Cardiac fibroblast (primary cell): ENCODE measurements around a stretch of chr15.

DNA sequence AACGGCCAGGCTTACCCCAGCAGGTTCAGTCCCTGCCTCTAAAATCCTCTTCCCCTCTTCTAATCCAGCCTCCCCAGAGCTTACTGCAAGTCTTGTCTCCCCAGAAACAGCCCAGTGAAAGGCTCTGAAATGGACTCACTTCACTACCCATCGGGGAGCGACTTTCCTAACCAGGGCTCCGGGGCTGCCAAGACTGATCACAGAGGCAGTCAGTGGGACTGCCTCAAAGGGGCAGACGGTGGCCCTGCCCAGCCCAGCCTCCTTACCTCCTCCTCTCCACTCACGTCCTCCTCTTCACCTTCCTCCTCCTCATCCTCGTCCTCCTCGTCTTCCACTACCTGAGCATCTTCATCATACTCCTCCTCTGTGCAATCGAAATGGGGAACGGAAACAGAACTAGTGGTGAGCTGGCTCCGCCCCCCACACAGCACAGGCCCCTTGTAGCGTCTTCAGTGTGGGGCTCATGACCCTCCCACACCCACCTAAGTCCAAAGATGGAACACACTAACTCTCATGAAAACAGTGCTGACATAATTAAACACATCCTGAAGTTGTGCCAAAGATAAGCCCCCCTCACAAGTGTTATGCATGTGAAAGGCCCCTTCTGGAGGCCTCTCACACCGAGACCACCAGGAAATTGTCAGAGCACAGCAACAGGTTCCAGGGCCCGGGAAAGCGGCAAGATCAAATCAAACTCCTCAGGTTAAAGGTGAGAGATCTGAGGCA is 37.8 kb downstream of the ANP32A start:
- RRBS: no CpG with 5 or more reads among the region's 15 CpGs

DNA sequence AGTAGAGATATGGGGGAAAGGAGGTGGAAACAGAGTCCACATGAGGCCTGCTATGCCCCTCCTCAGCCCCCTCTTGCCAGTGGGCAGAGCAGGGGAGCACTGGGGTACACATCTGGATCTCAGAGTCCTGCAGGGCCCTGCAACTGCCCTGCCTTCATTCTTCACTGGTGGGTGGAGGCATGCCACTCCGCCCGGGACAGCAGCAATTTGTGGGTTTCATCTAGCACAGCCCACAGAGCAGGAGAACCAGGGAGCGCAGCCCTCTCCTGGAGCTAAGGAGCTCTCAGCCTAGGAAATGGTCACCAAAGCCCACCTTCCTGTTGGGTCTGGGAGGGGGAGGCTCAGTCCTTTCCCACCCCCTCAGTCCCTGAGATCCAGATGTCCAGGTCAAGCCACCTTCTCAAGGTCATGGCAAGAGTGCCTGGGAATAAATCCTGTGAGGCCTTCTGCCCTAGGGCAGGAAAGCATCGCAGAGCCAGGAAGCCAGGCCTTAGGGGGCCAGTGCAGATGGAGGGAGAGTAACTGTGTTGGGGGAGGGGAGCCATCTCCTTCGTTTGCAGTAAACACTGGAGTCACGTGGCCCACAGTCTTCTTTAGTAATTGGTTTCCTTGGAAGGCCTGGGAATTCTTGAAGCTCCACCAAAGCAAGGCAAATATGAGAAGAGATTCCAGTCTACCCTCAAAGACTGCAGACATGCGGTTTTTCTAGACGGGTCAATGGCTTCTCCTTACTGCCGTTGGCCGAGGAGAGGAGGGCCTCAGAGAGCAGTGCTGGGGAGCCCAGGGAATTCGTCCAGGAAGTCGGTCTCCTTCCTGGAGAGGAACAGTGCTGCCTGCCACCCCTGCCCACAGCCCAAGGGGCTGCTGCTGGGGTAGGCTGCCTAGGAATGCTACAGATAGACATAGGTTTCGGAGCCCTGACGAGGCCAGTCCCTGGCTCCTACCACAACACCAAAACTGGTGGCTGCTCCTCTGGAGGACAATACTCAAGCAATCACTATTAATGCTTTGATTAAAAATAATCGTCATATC is 30.8 kb downstream of the ANP32A start:
- RRBS: no CpG with 5 or more reads among the region's 15 CpGs

- RRBS: 3% methylated on average over 11 of the region's 21 CpGs
Measured at GRCh38 chr15:68795220-68795857, 25.4 kb downstream of the ANP32A start.

- RRBS: 1% methylated on average over 40 of the region's 79 CpGs
Measured at GRCh38 chr15:68820954-68821710, 437 bp upstream of the ANP32A start.

- RRBS: no CpG with 5 or more reads among the region's 4 CpGs
Measured at GRCh38 chr15:69082549-69083173, 68.2 kb downstream of the NOX5 start.

- RRBS: no CpG with 5 or more reads among the region's 2 CpGs
Measured at GRCh38 chr15:69224465-69224897, 64.0 kb downstream of the GLCE start.

GRCh38 chr15:69456753-69457895 is 4.5 kb downstream of the RPLP1 start:
- RRBS: no CpG with 5 or more reads among the region's 14 CpGs

GRCh38 chr15:69482689-69483188 is 30.1 kb downstream of the RPLP1 start:
- RRBS: no CpG with 5 or more reads among the region's 4 CpGs

GRCh38 chr15:69561221-69561555 is 108.6 kb downstream of the RPLP1 start:
- RRBS: 59% methylated on average over 2 of the region's 10 CpGs

DNA sequence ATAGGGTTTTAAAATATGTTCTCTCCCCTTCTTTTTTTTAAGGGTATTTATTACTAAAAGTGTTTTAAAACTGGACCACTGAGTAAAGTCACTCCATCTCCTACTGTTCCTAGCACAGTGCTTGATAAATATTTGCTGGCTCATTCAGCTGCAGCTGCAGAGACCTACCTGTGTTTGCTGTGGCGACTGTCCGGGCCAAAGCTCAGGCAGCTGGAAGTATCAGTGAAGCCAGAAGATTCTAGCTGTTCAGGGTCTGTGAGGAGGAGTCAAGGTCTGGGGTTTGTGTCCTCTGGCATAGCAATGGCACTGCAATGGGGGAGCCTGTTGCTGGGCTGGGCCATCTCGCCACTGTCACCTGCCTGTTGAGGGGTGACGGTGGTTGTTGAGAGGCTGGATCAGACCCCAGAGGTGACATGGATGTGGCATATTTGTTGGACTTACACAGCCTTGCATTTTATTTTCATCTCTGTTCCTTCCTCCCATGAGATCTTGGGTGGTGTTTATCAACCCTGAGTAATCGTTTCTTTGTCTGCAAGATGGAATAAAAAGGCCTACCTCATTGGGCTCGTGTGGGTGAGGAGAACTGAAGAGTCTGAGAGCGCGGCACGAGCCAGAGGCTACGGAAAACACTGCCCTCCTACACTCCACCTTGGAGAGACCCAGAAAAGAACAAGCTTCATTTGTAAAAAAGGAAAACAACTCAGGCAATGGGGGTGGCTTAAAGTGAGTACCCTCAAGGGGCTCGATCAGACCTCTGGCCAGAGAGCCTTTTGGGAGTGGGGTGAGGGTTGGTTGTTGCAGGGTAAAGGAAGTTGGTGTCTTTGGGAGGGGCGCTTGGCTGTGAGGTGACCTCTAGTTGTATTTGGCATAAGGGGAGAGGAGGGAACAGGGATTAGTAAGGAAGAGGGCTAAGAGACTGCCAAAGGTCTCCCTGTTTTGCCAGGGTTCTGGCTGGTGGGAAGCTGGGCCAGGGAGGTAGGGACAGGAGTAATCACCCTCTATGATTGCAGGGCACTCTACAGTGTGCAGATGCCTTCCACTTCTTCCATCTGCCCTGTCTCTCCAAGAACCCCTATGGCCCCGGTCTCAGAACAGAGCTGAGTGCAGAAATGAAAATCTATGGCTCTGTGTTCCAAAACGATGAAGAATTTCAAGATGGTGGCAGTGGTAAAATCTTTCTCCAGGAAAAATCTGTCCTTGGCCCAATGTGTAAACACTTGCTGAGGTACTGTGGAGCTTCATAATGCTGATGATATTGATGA is 110.4 kb downstream of the RPLP1 start:
- RRBS: no CpG with 5 or more reads among the region's 14 CpGs

GRCh38 chr15:69666384-69667569 is 214.2 kb downstream of the RPLP1 start:
- RRBS: no CpG with 5 or more reads among the region's 28 CpGs

- RRBS: no CpG with 5 or more reads among the region's 7 CpGs
Measured at GRCh38 chr15:69755423-69756160, 303.0 kb downstream of the RPLP1 start.

DNA sequence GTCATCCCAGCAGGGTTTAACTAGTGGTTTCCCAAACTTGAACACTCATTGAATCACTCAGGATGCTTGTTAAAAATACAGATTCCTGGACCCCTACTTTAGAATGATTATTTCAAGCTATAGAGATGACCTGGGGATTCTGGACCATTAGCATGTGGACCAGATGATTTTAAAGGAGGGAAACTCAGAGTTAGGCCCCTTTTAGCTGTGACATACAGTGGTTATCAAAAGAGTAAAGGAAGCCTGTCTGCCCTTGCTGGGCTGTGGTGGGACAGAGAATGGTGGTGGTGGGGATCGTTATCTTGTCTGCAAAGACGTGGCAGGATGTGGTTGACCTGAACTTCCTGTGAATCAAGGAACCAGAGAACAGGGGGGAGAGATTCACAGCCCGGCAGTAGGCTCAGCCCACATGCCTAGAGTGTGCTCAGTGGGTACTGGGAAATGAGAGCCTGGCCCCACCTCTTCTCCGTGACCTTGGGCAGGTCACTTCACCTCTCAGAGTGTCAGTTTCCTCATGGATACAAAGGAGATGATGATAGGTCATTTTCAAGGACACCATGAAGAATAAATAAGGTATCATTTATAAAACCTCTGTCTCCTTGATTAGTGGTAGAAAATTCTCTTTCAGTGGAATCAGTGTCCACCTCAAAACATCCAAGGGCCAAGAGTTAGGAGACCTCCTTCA is 306.4 kb downstream of the RPLP1 start:
- RRBS: no CpG with 5 or more reads among the region's 4 CpGs

DNA sequence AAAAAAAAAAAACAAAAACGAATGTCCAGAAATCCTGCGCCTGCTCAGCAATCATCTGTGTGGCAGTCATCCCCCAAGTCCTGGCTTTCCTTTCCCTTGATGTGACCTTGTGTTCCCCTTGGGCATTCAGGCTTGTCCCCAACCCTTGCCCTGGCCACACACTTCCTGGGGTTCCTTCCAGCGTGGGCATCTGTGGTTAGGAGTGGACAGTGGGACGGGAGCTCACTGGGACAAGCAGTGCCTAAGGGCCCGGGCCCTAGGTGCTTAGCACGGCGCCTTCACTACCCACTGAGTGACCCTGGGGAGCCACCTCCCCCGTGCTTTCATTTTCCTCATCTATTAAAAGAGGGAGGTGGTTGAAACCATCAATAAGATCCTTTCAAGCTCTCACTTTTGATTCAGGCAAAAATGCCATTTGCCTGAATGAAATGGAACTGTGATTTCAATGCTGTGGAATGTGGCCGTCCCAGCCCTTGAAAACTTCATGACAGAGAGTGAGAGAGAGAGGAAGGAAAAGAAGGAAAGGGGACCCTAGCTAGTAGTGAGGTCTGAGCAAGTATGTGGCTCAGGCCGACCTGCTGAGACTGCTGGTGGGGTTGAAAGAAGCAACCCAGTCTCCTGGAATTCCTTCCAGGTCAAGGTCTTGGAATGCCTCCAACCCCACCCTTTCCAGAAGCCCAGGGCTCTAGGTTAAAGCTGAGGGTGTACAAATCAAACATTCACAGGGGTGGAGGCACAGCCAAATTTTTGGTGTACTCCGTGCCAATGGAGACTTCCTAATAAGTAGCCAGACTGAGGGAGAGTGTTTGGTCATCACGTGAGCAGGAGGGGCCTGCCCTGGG is 302.9 kb downstream of the TLE3 start:
- RRBS: no CpG with 5 or more reads among the region's 12 CpGs

- RRBS: no CpG with 5 or more reads among the region's 12 CpGs
Measured at GRCh38 chr15:70023606-70024280, 74.0 kb downstream of the TLE3 start.

GRCh38 chr15:70042405-70043147 is 55.1 kb downstream of the TLE3 start:
- RRBS: no CpG with 5 or more reads among the region's 5 CpGs

DNA sequence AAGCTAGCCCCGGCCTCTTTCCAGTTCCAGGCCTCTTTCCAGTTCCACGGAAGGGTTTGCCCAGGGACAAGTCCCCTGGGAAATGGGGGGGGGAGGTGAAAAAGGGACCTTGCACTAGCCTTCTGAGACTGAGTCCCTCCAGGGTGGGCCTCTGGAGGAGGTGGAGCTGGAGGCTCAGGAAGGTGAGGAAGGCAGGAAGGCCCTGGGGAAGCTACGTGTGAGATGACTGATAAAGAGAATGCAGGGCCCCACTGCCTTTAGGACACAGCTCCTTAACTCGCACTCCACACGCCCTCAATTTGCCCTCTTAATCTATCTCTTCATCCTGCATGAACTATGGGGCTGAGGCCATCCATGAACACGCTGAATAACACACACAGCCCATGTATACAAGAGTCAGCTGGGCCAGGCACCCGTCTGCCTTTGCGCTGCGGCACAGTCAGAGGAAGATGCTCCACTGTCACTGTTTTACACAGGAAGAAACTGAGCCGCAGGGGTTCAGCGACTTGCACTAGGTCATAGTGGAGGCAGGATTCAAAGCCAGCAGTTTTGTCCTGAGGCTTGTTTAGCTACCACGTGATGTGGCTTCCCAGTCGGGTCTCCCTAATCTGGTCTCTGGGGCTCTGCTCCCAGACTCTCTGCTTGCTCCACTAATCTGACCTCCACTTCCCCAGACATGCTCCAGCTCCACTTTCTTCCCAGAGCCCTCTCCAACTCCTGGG is 44.0 kb downstream of the TLE3 start:
- RRBS: no CpG with 5 or more reads among the region's 13 CpGs

DNA sequence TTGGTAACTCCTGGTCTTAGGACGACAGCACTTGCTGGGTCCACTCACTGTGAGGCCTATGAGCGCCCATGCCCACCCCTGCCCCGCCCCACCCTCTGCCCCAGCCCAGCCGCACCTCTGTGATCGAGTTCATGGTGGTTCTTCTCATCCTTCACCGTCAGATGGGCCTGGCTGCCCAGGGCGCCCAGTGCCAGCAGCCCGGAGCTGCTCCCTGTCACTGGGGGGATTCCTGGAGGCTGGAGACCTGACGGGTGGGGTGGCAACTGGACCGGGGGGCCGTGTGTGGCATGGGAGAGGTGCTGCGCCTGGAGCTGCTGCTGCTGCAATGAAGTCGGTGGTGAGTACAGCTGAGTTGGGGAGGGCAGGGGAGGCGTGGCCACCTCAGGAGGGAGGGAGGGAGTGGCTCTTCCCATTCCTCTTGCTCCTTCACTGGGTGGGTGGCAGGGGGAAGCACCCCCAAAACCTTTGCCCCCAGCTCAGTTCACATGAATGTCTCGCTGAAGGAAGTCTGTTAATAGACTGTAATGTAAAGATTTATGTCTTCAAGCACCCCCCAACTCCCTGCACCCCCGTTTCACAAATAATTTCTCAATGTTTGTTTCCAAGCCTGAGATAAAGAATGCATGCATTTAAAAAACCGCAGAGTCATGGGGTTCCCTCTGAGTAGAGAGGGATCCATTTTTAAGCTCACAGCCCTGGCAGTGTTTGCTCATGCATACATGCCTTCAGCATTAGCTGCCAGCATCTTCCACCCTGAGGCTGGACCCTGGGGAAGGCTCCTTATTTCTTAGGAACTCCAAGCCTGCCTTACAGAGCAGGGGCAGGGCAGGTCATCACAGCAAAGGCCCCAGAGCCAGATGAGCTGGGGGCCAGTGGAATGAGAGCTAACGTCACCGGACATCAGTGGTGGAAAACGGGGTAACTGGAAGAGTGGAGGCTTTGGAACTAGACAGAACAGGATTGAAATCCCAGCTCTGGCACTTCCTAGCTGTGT is 31.5 kb downstream of the TLE3 start:
- RRBS: 97% methylated on average over 3 of the region's 20 CpGs

GRCh38 chr15:70075619-70076584 is 21.8 kb downstream of the TLE3 start:
- RRBS: no CpG with 5 or more reads among the region's 7 CpGs

DNA sequence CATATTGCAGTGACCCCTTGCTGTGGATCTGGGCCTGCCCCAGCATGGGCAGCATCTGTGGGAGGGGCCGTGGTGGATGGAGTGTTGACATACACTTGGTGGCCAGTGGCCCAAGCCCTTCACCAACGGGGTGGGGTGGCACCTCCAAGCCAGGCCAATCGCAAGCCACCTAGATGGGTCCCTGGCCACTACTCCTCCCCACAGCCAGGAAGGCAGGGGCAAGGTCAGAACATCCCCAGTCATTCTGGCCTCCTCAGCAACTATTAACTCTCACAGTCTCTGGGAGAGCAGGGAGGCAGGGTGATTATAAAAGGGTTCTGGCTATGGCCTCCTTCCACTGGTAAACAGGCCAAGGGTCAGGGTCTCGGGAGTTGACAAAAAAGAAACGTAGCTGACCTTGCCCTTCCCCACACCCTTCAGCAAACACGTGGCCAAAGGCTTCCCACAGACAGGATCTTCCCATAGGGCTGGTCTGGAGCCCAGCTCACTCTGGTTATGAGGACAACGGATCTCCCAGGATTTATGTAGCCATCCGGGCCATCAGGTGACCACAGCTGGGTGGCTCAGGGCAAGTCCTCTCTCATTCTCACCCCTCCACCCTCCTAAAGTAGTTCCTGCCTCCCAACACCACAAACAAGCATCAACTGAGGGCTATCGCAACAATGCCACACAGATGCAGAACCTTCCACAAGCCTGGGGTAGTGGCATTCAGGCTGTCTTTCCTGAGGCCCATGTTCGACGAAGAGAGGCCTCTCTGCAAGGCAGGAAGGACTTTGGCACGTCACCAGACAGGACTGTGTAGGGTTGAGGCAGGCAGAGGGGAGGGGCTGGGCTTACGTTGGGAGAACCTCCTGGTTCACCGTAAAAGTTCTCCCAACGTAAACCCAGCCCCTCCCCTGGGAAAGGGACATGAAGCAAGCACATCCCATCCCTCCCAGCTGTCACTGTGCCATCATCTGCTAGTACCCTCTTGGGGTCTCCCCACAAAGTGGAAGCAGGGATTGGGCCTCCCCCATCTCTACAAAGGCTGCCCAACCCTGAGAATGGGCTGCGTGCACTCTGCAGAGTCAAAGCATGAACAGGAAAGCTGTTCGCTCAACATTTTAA is 18.8 kb downstream of the TLE3 start:
- RRBS: no CpG with 5 or more reads among the region's 17 CpGs